ENCODE measurements around the genes SNAI1 and PEDS1.

- PRO-cap, 2 experiments, result no peak in any of the 2 experiments
Observed at GRCh38 chr20:49282999-49283974, 5.4 kb upstream of the ZNFX1 start.

GRCh38 chr20:49284802-49285326 is 7.0 kb upstream of the ZNFX1 start:
- PRO-cap, 2 experiments, result no peak in any of the 2 experiments

DNA sequence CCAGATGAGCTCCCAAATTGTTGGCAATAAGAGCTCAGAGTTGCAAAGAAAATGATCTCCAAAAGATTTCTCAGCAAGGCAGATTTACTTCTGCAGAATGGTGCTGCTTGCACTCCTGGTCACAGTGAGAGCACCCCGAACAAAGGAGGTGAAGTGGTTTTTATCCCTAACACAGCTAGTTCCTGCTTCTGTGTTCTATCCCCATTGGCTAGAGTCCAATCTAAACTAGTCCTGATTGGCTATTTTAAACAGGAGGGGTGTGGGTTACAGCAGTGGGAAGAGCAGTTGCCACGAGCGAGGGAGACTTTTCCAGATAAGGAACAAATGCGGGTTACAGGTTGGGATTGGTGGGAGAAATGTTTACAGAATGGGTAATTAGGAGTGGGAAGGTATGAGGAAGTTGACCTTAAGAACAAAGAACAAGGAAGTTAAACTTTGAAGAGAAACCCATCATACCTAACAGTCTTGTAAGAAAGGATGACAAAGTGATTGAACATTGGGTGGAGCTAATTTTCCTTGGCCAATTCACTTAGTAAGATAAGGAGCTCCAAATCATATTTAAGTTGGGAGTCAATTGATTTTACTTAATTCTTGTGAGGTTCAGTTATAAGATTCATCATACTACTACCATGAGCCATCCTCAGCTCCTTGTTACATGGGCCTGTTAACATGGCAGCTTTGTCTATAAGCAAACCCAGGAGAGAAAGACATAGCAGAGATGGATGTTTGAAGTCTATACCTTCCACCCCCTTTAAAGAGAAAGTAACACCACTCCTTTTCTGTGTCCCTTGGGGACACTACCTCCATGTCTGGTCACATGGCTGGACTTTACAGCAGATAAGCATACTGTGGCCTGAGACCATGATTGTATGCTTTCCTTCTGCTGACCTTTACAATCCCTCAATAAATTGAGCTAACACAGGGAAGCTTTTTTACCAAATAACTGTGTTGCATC is 9.5 kb upstream of the ZNFX1 start:
- PRO-cap, 2 experiments, result no peak in any of the 2 experiments

GRCh38 chr20:49352821-49353173 is 74.9 kb upstream of the ZNFX1 start:
- PRO-cap, 2 experiments, result no peak in any of the 2 experiments

GRCh38 chr20:49585911-49586275 is 18.0 kb upstream of the PTGIS start:
- PRO-cap, 2 experiments, result no peak in any of the 2 experiments

GRCh38 chr20:49604334-49604911 is 36.5 kb upstream of the PTGIS start:
- PRO-cap, 2 experiments, result no peak in any of the 2 experiments

- PRO-cap, 2 experiments, result no peak in any of the 2 experiments
Observed at GRCh38 chr20:49659980-49660536, 53.6 kb downstream of the B4GALT5 start.

DNA sequence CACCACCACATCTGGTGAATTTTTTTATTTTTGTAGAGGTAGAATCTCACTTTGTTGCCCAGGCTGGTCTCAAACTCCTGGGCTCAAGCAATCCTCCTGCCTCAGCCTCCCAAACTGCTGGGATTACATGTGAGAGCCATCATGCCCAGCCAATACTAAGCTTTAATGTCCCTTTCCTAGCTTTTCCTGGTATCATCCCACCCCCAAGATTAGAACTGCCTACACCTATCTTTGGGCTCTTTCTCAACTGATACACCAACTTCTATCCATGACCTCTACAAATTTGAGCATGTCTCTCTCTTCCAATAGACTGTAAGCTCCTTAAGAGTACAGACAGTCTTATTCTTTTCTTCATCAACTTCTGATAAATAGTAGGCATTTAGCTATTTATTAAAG is 44.7 kb downstream of the B4GALT5 start:
- PRO-cap, 2 experiments, result no peak in any of the 2 experiments

DNA sequence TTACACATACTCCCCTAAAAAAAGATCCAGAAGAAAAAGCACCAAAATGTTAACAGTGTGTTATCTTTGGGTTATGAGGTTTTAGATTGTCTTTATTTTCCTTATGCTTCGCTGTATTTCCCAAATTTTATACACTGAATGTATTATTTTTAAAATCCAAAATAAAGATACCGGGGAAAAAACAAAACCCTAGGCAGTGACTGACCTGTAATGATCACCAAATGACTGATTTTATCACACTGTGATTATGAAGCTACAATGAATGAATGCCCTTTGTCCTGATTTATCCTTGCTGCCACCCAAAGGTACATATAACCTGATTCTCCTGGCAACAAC is 22.0 kb downstream of the B4GALT5 start:
- PRO-cap, 2 experiments, result no peak in any of the 2 experiments

GRCh38 chr20:49747769-49748213 is 34.1 kb upstream of the B4GALT5 start:
- PRO-cap, 2 experiments, result no peak in any of the 2 experiments

GRCh38 chr20:49750563-49751045 is 36.9 kb upstream of the B4GALT5 start:
- PRO-cap, 2 experiments, result no peak in any of the 2 experiments

GRCh38 chr20:49794840-49795412 is 17.7 kb upstream of the SLC9A8 start:
- PRO-cap, 2 experiments, result no peak in any of the 2 experiments

DNA sequence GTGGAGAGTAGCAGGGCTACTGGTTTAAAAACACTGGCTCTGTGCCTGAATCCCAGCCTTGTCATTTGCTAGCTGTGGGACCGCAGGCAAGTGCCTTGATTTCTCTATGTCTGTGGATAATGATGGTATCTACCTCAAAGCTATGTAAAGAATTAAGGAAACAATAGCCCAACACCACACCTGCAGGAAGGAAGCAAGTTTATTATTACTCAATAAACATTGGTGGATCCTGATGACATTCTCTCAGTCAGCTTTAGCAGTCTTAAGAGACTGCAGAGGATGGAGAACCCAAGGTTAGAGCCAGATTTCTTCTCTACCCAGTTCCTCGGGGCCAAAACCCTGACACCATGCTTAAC is 1.8 kb upstream of the SLC9A8 start:
- PRO-cap, 2 experiments, result no peak in any of the 2 experiments

DNA sequence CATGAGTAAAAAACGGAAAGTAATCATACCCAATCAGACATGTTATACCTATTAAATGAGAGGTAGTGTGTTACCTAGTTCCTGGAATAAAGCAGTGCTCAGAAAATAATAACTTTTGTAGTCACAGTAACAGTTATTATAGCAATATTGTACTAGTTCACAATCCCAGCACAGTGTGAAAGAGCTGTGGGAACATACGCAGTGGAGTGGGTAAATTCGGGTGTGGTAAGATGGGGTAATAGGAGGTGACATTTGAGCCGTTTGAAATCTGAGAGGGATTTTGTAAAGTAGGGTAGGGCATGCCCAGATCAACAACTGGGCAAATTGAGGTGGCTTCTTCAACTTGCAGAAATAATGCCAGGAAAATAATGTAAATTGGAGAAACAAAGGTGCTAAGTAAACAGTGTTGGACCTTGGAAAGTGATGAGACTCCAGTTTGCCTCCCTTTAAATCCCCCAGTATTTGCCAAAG is 1.7 kb downstream of the SLC9A8 start:
- PRO-cap, 2 experiments, result peak in 2 of 2 experiments; most common minus-strand start position 208 of the sequence (in 1)

DNA sequence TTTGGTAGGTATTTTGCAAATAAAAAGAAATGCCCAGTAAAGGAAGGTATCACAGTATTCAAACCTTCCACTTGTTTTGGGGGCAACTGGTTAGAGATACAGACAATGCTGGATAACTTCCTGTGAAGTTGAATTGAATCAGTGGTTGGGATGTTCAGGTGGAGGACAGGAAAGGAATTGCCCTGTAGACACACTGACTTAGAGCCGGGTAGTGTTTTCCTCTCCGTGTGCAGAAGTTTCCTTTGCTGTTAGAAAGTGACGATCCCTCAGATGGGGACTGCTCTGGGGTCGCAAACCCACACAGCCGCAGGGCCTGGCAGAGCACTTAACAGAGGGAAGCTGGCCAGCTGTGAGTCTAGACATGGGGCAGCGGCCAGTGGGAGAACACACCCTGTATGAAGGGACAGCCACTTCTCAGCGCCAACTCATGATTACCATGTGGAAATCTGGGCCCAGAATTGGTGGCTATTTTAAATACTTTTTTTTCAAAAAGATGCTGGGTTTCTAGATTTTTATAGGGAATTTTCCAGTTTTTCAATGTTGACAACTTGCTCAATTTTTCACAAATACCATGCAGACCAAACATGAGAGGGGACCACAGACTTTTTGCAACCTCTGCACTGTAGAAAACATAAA is 39.3 kb downstream of the SLC9A8 start:
- PRO-cap, 2 experiments, result no peak in any of the 2 experiments

DNA sequence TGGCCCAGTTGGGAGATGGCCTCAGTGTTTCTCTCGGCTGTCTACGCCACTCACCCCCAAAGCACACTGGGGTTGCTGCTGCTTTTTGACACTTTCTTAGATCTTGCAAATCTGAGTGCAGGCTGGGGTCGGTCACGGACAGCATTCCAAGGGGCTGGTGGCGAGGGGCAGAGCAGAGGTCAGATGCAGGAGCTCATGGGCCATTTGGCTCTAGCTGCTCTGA is 42.2 kb downstream of the SLC9A8 start:
- PRO-cap, 2 experiments, result no peak in any of the 2 experiments

DNA sequence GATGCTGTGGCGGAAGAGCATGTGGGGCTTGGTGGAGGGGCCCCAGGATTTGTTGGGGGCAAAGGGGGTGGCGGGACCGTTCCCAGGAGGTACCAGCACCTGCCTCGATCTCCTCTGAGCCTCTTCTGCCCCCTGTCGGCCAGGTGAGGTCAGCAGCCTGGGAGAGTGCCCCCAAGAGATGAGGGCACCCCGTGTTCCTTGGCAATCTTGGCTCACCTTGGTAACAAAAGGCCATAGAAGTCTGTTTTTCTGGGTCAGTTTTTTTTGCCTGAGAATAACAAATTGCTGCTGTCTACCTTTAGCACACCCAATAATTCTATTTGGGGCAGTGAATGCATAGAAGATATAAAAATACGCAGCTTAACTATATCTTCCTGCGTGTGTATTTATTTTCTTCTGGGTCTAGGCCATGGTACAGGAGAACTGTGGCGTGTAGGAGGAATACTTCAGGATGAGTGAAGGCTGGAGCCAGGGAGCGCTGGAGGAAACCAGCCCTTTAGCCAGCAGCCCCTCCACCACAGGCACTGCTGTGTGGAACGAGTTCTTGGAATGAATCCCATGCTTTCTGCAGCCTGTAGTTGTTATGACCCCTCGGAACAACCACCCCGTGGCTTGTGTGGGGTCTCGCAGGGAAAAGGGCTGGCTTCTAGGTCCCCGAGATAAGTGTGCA is 25.2 kb downstream of the SPATA2 start:
- PRO-cap, 2 experiments, result no peak in any of the 2 experiments

GRCh38 chr20:49982194-49983370 is at the start of gene SNAI1:
TSS of gene SNAI1 (plus strand) at chr20:49982980.
- PRO-cap, 2 experiments, result peak in 2 of 2 experiments; most common plus-strand start chr20:49982980 (in 2); most common minus-strand start chr20:49982838 (in 2)

DNA sequence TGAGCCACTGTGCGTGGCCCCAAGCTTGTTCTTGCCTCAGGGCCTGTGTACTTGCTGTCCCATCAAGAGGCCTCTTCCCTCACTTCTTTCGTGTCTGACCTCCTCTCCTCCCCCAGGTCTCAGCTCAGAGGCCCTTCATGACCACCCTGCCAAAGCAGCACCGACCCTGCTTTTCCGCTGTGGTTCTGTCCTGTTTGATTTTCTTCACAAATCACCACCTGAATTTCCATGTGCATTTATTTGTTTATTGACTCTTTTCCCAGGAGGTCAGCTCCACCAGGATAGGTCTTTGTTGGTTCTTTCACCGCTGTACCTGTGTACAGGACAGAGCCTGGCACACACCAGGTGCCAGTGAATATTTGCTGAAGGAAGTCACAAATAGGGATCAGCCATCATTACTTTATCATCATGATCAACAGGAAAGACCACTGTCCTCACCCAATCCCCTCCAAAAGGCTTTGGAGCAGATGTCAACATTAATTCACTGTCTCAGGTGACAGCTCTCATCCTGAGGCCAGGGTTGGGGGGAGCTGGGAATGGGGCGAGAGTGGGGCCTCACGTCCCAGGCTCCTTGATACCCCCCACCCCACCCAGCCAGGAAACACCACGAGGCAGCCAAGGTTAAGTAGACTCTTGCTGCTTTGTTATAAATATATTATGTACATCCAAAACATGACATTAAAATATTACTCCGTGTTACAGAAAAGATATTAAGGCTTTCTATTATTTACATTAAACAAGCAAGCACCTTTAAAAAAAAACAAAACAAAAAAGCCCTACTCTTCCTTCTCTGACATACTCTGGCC is 10.8 kb upstream of the UBE2V1 start:
- PRO-cap, 2 experiments, result no peak in any of the 2 experiments

GRCh38 chr20:50153500-50154192 is at the start of gene PEDS1:
TSS of gene PEDS1 (minus strand) at chr20:50153723.
- PRO-cap, 2 experiments, result peak in 2 of 2 experiments; most common plus-strand start chr20:50153928 (in 2); most common minus-strand start chr20:50153723 (in 2)